Myometrial cell (primary cell): ENCODE measurements around the genes TSPY4 and EIF1AY.

GRCh38 chrY:2835004-2835499 lies 6.3 kb upstream of the RPS4Y1 start:
- RAMPAGE, long total RNA: no peak

GRCh38 chrY:7273334-7274555 lies 362.2 kb upstream of the AMELY start:
- RAMPAGE, long total RNA: no peak

DNA sequence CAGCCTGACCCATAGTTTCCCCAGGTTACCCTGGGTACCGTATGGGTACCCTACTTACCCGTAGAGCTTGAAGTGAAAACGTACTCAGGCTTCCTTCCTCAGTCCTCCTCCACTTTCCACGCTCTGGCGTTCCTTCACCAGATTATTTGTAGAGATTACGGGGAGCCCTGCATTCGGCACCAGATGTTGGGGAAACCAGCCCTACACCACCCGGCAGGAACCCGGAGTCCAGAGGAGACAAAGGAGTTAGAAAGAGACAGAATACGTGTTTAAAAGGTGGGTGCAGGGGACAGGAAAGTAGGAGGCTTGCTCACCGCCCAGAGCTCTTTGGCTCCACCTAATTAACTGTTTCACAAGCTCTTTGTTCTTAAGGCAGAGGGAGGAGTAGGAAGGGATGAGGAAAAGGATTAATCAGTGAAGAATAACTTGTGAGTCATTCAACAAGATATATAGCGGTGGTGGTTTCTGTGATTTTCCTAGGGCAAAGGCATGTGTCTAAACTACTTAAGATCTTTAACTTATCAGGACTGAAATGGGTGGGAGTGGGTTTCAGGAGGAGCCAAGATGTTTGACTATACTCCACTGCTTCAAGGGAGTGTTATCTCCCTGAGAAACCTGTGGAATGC lies 1211.2 kb upstream of the TSPY4 start:
- RAMPAGE, long total RNA: no peak

GRCh38 chrY:9337265-9337761 lies at the start of gene TSPY4:
TSS of gene TSPY4 (plus strand) at chrY:9337464.
- RAMPAGE, long total RNA: no peak

DNA sequence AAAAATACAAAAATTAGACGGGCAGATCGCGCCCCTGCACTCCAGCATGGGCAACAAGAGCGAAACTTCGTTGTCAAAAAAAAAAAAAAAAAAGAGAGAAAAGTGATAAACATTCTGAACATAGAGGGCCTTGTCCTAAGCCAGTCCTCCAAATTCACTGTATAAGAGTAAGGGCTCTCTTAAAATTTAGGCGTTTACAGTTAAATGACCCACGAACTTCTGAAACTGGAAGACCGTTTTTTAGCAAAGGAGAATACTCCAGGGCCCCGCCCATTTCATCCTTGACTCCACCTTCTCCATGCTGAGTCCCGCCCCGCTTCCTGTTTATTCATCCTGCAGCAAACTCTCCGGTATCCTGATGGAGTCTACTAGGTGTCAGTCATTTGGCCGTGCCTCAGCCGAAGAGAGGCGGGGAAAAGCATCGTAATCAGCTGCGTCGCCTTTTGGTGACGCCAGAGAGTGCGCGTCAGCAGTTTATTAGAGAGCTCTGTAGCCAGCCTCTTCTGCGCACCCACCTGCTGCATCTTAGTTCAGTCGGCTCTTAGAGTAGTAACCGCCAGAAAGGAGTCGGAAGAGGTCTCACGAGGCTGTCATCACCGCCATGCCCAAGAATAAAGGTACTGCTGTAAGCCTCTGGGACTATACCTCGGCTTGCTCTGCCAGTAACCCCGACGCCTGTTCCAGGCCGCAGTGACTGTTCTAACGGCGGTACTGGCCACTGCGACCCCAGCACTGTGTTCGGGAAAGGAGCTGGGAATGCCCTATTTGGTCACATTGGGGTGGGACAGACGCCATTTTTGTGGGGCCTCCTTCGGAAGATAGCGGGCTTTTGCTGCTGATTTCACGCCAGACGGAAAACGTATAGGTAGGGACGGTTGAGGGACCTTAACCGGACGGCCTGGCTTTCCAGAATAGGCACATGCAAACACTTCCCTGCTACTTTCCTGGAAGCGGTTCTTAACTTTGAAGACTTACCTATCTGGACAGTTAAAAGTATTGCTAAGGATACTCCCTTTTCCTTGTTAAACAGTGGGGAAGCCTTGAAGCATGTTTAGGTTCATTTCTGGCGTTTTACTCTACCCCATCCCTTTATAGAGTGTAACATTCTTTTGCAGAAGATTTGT lies at the start of gene EIF1AY:
TSS of gene EIF1AY (plus strand) at position 506 of the 1,124 bp plus-strand sequence.
- RAMPAGE, long total RNA: no peak

GRCh38 chrY:21683245-21683663 lies 148.6 kb downstream of the RBMY1A1 start:
- RAMPAGE, long total RNA: no peak